Gastrocnemius medialis (tissue), 3 donors: ENCODE data around the gene HSD11B1L.

DNA sequence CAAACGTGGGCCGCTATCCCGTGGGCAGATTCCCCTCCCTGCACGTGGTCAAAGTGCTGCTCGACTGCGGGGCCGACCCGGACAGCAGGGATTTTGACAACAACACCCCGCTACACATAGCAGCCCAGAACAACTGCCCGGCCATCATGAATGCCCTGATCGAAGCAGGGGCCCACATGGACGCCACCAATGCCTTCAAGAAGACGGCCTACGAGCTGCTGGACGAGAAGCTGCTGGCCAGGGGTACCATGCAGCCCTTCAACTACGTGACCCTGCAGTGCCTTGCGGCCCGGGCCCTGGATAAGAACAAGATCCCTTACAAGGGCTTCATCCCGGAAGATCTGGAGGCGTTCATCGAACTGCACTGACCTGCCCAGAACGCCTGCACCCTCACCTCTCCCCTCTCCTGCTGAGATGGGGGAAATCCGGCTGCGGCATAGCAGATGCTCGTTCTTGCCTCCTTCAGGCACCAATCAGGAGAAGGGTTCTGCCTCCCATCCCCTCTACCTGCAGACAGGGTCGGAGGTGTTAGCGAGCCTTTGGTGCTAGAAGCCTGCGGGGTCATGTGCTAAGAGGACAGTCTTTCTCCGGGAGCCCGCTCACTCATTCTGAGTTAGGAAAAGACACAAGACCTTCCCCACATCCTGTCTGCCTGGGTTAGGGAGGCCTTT is 2.1 kb downstream of the FEM1A start:
- PRO-cap, result no peak
- RAMPAGE, long total RNA, 3 experiments, result start-site peak on the plus strand in 1 of 3 experiments, centred at position 591 of the sequence, 44 reads per replicate

- PRO-cap, result no peak
- RAMPAGE, long total RNA, 3 experiments, result no peak in any of the 3 experiments
These were observed 16.2 kb downstream of the TICAM1 start for GRCh38 chr19:4814832-4816225.

- PRO-cap, result no peak
- RAMPAGE, long total RNA, 3 experiments, result no peak in any of the 3 experiments
These were observed 18.3 kb upstream of the KDM4B start for GRCh38 chr19:4950534-4951184.

DNA sequence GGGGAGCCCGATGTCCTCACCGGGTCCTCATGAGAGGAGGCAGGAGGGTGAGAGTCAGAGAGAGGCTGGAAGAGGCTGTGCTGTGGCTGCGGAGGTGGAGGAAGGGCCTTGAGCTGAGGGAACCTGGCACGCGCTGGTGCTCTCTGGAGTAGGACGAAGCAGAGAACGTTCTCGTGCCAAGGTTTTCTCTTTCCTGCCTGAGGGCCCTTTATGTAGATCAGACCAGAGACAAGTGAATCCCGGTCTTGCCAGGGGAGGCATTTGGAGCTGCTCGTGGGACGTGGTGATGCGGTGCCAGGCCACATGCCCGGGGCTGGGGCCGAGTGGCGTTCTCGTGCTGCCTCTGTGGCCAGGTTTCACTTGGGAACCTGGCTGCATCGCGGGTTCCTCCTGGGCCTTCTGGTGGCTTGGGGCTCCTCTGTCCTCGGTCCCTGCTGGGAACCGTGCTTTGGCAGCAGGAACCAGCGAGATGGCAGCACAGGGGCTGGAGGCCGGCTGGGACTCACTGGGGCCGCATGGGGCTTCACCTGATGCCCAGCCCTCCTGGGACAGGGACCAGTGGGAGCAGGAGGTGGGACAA is 54.3 kb downstream of the KDM4B start:
- PRO-cap, result no peak
- RAMPAGE, long total RNA, 3 experiments, result no peak in any of the 3 experiments

DNA sequence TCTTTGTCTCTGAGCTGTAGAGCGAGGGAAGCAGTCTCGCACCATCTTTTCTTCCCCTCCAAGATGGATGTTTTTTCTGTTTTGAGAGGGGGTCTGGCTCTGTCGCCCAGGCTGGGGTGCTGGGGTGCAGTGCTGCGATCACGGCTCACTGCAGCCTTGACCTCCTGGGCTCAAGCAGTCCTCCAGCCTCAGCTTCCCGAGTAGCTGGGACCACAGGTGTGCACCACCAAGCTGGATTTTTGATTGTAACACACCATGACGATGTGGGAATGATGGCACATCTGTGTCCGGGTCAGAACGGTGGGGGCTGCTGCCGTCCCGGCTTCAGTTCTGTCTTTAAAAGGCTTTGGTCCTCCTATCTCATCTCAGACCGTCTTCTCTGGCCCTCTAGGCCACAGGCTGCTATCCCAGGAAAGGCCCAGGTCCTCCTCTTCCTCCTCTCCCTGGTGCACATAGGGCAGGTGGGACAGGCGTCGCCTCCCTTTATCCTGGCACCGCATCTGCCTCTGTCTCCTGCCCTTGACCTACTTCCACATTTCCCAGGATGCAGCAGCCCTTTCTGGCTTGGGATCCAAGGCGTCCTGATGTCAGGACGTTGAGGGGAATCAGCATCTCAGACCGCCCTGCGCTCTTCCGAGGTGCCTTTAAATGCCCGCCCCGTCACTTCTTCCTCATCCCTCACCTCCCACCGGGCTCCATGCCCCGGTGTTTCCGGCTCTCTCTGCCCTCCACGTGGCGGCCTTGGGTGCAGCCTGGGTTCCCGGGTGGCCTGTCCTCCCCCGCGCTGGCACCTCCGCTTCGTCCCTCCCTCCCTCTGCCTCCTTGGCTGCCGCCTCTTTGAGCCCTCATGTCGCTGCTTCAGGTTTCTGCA is 66.1 kb downstream of the KDM4B start:
- PRO-cap, result no peak
- RAMPAGE, long total RNA, 3 experiments, result no peak in any of the 3 experiments

- PRO-cap, result bidirectional peak, plus-strand start at chr19:5103566, minus-strand start at chr19:5103418
- RAMPAGE, long total RNA, 3 experiments, result no peak in any of the 3 experiments
These were observed 134.3 kb downstream of the KDM4B start for GRCh38 chr19:5102939-5103957.

GRCh38 chr19:5127627-5128371 is 158.9 kb downstream of the KDM4B start:
- PRO-cap, result no peak
- RAMPAGE, long total RNA, 3 experiments, result no peak in any of the 3 experiments

GRCh38 chr19:5193256-5193908 is 147.2 kb downstream of the PTPRS start:
- PRO-cap, result no peak
- RAMPAGE, long total RNA, 3 experiments, result no peak in any of the 3 experiments

DNA sequence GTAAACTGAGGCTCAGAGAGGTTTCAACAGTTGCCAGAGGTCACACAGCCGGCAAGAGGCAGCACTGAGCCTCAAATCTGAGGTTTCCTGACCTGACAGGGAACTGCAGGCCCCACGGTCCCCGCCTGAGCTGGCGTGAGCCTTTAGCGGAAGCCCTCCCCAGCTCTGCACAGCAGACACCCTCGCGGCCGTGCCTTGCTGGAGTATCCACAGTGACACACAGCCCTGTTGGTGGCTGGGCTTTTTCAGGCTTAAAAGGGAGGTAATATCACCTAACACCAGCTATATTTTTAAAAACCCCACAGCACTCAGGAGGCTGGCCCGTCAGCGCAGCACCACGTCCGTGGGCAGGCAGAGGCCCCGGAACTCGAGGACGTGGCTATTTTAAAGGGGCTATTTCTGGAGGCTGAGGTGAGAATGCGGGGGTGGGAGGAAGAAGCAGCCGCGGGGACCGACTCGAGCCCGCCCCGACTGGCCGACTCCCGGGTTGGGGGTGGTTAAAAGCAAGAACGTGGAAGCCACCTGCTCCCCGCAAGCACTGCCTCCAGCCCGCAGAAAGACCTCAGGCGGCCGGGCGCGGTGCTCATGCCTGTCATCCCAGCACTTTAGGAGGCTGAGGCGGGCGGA is 18.5 kb downstream of the PTPRS start:
- PRO-cap, result no peak
- RAMPAGE, long total RNA, 3 experiments, result no peak in any of the 3 experiments

DNA sequence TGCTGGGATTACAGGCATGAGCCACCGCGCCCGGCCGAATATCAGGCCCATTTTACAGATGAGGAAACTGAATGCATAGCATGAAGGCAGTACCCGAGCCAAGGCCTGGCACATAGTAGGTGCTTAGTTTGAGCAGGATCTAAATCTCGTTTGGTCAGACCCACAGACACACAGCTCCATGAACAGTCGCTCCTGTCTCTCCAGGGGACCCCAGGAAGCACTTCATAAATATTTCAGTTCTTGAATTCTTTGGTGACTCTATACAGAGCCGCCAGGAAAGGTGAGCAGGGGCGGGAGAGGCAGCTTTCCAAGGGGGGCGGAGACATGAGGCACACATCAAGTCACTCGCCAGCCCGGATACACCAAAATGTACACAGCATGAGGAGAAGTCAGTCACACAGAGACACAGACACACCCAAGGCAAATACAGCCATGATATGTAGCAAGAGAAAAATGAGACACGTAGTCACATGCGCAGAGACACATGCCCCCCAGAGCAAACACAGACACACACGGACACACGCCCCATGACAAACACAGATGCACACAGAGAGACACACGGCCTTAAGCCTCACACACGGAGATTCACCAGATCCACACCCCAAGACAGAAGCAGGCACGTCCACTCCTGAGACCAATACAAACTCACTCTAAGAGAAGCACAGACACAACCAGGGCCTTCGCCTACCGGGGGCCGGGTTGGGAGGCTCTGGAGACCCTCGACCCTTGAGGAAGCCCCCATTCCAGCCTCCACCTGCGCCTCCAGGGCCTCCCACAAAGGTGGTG is 44.9 kb downstream of the SAFB2 start:
- PRO-cap, result no peak
- RAMPAGE, long total RNA, 3 experiments, result no peak in any of the 3 experiments

- PRO-cap, result no peak
- RAMPAGE, long total RNA, 3 experiments, result no peak in any of the 3 experiments
These were observed 530 bp downstream of the SAFB start for GRCh38 chr19:5623564-5623661.

- PRO-cap, result bidirectional peak, plus-strand start at chr19:5681006, minus-strand start at chr19:5680670; unidirectional peak, plus-strand start at chr19:5681055
- RAMPAGE, long total RNA, 3 experiments, result no peak in any of the 3 experiments
These were observed at the start of gene HSD11B1L for GRCh38 chr19:5680728-5681446. Gene HSD11B1L, plus strand, starts transcription at chr19:5681027.

DNA sequence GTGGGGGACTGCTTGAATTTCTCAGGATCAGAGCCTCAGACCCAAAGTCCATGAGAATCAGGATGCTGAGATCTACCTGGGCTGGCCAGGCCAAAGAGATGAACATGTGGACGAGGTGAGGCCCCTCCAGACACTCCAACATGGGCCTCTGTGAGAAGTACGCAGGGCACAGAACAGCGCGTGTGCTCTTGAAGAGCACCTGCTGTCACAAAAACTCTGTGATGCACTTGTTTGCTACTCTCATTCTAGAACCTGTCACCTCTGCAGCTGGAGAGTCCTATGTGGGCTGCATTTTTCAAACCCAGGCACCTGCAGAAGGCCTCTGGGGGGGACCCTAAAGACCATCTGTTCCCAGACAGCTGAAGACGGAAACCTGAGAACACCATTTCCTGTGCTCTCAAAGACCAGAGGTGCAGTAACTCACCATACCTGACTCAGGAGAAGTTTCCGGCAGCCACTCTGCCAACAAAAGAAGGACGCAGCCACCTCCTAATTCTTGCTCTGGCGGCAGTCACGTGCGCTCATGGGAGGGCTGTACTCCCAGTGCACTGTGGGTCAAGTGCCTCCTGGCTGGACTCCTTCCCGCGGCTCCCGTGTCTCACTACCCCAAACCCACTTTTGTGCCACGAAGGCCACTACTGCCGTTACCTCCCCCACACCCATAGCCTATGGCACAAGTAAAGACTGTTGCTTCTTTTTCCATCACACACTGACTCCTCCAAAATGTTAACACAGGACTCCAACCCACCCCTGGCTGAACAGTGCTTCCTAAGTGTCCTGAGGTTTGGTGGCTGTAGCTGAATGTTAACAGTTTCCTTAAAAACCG is 28.0 kb downstream of the RANBP3 start:
- PRO-cap, result no peak
- RAMPAGE, long total RNA, 3 experiments, result no peak in any of the 3 experiments

DNA sequence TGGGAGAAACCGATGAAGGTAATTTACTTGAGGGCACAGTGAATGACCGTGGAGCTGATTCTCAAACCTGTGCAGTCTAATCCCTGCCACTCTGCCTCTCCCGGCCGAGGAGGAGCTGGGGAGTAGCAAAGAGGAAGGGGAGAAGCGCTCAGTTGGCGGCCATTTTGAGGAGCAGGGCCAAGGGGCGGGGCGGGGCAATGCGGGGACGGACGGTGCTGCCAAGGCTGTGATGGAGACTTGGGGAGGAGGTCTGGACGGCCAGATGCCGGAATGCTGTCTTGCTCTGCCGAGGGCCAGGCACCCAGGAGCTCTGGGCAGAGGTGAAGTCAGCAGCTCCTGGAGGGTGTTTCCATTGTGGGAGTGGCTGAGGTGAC is 12.4 kb upstream of the RANBP3 start:
- PRO-cap, result no peak
- RAMPAGE, long total RNA, 3 experiments, result no peak in any of the 3 experiments

- PRO-cap, result no peak
- RAMPAGE, long total RNA, 3 experiments, result no peak in any of the 3 experiments
These were observed 54.1 kb downstream of the RFX2 start for GRCh38 chr19:6056159-6056721.

GRCh38 chr19:6056899-6058053 is 53.0 kb downstream of the RFX2 start:
- PRO-cap, result unidirectional peak, minus-strand start at chr19:6057286; bidirectional peak, plus-strand start at chr19:6057616, minus-strand start at chr19:6057435
- RAMPAGE, long total RNA, 3 experiments, result no peak in any of the 3 experiments

DNA sequence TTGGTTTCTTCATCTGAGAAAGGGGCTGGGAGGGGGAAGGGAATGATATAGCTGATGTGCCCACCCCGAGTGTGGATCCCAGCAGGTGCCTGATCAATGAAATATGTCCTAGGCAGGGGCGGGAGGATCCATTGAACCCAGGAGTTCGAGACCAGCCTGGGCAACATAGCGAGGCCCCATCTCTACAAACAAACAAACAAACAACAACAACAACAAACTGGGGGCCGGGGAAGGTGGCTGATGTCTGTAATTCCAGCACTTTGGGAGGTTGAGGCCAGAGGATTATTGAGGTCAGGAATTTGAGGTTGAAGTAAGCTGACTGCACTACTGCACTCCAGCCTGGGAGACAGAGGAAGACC is 48.5 kb downstream of the RFX2 start:
- PRO-cap, result no peak
- RAMPAGE, long total RNA, 3 experiments, result no peak in any of the 3 experiments

DNA sequence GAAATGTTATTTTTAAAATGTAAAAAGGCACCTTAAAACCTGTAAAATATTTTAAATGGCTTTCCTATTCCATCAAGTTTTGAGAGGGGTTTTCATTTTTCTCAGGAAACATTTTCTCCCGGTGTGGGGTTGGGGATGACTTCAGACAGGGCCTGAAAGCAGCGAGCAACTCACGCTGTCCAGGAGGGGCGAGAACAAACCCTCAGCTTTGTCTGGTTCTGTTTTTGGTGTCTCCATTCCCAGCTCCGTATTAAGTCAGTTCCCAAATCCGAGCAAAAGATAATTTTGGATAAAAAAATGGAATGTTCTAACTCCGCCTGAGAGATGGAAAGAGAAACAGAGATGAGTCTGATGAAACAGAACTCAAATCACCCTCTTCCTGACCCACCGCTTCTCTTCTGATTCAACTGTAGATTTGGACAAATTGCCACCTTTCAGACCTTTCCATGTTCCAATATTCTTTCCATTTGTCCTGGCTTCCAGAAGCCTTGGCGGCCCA is 38.4 kb downstream of the RFX2 start:
- PRO-cap, result no peak
- RAMPAGE, long total RNA, 3 experiments, result no peak in any of the 3 experiments

- PRO-cap, result no peak
- RAMPAGE, long total RNA, 3 experiments, result no peak in any of the 3 experiments
These were observed 69.1 kb downstream of the MLLT1 start for GRCh38 chr19:6210392-6211351.

DNA sequence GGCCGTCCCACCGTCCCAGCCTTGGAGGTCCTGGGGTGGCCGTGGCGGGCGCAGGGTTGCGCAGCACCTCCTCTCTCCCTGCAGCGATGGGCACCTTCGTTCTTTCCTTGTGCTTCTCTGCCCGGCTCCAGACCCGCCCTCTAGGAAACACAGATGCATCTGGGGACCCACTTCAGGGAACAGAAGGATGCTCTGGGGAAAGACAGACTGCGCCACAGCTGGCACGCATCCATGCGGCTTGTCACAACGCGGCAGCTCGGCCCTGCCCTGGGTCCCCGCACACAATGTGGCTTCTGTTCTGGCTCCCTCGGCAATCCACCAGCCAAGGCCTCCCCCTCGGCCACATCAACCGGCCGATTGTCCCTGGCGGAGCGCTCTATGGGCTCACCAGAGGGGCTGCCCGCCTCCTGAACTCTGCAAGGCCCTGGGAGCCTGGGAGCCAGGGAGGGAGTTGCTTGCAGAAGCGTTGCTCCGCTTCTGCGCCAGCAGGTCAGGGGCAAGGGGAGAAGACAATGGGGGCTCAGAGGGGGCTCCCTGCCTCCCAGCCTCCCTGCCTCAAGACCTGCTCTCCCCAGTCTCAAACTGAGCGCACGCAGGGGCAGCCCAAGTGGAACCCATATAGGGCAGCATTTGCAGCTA is 38.1 kb downstream of the MLLT1 start:
- PRO-cap, result no peak
- RAMPAGE, long total RNA, 3 experiments, result no peak in any of the 3 experiments